Skeletal muscle cell (primary cell): ENCODE data around the gene C16orf78.

DNA sequence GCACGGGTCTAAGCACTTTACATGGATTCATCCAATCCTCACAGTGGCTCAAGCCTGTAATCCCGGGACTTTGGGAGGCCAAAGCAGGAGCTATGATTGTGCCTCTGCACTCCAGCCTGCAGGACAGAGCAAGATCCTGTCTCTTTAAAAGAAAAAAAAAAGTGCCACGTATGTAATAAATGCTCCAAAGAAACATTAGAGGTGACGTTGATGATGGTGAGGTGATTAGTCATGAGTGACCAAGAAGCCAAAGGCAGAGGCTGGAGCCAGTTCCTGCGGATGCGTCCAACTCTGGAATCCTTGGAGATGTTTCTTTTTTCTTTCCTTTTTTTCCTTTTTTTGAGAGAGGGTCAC, 59.3 kb upstream of the SIAH1 start:
- RRBS = no CpG with 5 or more reads among the region's 6 CpGs

DNA sequence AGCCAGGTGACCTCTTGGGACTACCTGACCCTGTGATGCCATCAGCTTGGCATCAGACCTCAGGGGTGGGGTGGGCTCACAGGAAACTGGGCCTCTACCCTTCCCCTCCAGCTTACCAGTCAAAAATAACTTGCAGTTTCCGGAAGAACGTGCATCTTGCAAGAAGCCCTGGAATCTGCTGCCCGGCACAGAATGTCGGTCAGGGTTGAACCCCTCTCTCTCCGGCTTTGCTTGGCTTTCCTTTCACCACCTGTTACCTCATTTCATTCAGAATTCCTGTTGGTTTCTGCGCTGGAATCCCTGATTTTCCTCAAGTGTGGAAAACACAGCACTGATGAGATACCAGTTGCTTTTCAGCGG, 11.7 kb upstream of the N4BP1 start:
- RRBS = no CpG with 5 or more reads among the region's 7 CpGs

DNA sequence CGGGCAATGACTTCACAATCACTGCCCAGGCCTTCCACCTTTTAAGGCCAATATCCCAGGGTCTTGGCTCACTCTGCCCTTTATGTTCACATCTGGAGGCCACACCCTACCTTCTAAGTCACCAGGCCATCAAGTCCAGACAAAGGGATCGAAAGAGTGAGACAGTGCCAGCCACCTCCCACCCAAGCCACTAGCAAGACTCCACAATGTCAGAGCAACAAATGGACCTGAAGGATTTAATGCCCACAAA, at the start of gene C16orf78:
Gene C16orf78, plus strand, starts transcription at position 71 of the 250 bp plus-strand sequence.
- RRBS = no CpG with 5 or more reads among the region's 2 CpGs

- RRBS = 12% methylated on average over 2 of the region's 18 CpGs
These were observed 67.8 kb downstream of the C16orf78 start for GRCh38 chr16:49441356-49441880.

DNA sequence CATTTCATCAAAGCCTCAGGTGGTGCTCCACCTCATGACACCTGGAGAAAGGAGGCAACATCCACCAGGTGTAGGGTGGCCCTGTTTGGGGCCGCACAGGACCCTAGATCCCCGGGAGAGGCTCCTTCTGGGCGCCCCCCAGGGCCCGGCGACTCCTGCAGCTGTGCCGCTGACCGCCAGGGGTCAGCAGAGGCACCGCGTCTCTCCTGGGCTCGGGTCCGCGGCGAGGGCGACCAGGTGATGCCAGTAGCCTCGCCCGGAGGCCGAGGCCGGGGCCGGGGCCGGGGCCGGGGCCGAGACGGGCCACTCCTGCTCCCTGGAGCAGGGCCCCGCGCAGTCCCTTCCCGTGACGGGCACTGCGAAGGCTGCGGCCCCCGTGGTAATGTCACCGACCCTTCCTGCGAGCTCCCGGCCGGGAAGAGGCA, 118.6 kb downstream of the C16orf78 start:
- RRBS = no CpG with 5 or more reads among the region's 34 CpGs

DNA sequence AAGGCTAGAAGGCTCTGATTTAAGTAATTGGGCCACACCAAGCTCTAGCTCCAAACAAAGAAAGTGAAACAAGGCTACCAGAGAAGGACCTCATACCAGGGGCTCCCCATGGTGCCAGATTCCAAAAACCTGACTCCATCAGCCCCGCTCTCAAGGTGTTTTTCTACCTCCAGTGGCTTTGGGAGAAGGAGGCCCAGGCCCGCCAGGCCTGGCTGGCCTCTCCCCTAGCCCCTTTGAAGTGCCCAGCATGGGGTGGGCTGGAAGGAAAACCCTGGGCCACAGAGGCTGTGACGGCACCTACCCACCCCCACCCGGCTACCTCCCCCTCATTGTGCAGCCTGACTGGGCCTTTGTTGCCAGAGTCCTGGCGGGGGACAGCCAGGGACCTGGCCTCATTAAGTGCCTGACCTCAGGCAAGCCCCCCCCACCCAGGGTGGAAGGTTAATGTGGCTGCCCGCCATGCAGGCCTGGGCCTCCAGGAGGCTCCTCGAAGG, 159.5 kb downstream of the ZNF423 start:
- RRBS = no CpG with 5 or more reads among the region's 7 CpGs

GRCh38 chr16:49726610-49727009, 129.3 kb downstream of the ZNF423 start:
- RRBS = no CpG with 5 or more reads among the region's 5 CpGs

DNA sequence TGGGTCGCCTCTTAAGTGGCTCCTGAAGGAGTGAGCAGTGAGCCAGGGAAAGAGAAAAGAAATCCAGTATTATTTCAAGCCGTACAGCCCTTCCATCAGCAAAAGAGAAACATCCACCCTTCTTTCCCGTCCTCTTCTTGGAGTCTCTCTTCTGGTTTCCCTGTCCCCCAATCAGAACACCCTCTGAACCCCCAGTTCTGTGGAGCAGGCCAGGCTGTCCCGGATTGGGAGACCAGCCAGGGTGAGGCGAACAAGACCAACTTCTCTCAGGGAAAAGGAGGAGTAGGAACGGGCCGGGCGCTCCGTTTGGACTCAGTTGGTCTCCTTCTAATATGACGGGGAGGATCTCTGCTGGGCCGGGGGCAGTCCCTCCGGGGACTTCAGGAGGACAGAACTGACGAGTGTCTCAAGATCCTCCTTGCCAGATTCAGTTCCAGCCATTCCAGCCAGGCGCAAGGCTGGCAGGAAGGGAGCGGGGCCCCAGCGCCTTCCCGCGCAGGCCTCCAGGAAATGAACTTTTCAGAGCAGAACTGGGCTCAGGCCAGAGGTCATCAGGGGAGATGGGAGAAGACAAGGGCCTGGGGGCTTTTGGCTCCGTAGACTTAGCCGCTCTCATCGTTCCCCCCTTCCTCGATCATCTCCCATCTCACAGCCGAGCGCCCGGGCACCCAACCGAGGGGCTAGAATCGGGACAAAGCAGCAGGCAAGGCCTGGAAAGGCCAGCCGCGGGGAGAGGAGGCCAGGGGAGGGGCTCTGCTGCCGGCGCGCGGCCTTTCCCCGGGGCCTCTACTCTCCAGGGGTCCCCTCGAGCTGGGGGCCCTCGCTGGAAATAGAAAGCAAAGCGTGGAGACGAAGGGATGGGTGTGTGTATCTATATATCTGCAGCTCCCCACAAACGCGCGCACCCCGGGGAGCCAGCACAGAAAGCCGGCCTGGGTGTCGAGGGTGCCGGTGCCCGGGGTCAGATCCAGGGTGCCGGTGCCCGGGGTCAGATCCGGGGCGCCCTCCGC, 1.6 kb downstream of the ZNF423 start:
- RRBS = 20% methylated on average over 11 of the region's 51 CpGs

DNA sequence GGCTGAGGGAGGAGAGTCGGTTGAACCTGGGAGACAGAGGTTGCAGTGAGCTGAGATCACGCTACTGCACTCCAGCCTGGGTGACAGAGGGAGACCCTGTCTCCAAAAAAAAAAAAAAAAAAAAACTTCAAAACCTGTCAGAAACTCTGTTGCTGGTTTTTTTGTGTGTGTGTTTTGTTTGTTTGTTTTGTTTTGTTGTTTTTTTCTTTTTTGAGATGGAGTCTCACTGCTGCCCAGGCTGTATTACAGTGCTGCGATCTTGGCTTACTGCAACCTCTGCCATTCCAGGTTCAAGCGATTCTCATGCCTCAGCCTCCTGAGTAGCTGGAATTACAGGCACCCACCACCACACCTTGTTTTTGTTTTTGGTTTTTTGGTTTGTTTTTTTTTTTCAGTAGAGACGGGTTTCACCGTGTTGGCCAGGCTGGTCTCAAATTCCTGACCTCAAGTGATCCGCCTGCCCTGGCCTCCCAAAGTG, 39.6 kb downstream of the HEATR3 start:
- RRBS = no CpG with 5 or more reads among the region's 7 CpGs

- RRBS = no CpG with 5 or more reads among the region's 3 CpGs
These were observed 50.2 kb downstream of the TENT4B start for GRCh38 chr16:50203233-50203702.

DNA sequence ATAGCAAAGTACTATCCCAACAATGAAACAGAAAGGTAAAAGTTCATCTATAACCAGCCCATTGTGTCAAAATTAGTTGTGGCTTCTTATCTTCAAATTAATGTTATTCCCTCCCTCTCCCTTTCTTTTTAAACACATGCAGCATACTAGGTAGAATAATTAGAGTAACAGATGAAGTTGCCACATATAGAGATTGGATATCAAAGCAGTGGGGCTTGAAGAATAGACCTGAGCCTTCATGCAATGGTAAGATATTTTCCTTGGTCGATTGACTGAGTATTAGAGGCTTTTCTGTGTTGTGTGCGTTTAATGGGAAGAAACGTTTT, 41.6 kb upstream of the ADCY7 start:
- RRBS = no CpG with 5 or more reads among the region's 3 CpGs

GRCh38 chr16:50367956-50368563, 728 bp downstream of the BRD7 start:
- RRBS = 2% methylated on average over 15 of the region's 42 CpGs

- RRBS = no CpG with 5 or more reads among the region's 13 CpGs
These were observed 4.3 kb upstream of the BRD7 start for GRCh38 chr16:50372857-50373670.

- RRBS = no CpG with 5 or more reads among the region's 20 CpGs
These were observed 65.3 kb downstream of the NKD1 start for GRCh38 chr16:50613324-50614034.

GRCh38 chr16:50688137-50688608, 5.2 kb upstream of the NOD2 start:
- RRBS = no CpG with 5 or more reads among the region's 11 CpGs

DNA sequence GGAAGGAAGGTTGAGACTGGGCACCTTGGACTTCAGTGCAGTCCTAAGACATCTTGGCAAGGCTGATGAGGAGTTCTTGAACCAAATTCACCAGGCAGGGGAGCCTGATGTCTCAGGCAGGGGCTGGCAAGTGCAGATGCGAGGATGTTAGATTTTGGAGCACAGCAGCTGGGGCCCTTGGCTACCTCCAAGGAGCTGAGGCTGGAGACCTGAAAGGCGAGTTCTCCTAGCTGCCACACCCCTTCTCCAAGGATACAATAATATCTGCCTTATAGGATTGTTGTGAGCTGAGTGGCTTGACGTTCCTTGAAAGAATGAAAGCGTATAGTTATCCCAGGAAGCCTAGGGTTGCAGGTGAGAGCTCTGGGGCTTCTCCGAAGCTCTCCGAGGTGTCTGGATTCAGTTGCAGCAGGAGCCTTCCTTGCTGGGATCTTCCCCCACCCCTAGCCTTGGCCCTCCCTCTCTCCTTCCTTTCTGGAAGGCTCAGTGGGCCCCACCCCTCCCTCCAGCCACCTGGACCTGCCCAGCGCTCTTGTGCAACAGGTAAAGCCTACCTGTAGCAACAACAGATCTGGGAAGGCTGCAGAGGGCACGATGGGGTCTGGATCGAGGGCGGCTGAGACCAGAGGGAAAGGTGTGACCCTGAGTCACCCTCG, 22.8 kb upstream of the CYLD start:
- RRBS = no CpG with 5 or more reads among the region's 11 CpGs

GRCh38 chr16:50721782-50723142, 19.6 kb upstream of the CYLD start:
- RRBS = no CpG with 5 or more reads among the region's 5 CpGs

GRCh38 chr16:51056298-51056807, 94.7 kb downstream of the SALL1 start:
- RRBS = no CpG with 5 or more reads among the region's 4 CpGs

GRCh38 chr16:51057952-51058404, 93.1 kb downstream of the SALL1 start:
- RRBS = no CpG with 5 or more reads among the region's 2 CpGs

- RRBS = no CpG with 5 or more reads among the region's 4 CpGs
These were observed 92.6 kb downstream of the SALL1 start for GRCh38 chr16:51058405-51058914.